LHCN-M2 (cell line): ENCODE measurements around a stretch of chr20.

DNA sequence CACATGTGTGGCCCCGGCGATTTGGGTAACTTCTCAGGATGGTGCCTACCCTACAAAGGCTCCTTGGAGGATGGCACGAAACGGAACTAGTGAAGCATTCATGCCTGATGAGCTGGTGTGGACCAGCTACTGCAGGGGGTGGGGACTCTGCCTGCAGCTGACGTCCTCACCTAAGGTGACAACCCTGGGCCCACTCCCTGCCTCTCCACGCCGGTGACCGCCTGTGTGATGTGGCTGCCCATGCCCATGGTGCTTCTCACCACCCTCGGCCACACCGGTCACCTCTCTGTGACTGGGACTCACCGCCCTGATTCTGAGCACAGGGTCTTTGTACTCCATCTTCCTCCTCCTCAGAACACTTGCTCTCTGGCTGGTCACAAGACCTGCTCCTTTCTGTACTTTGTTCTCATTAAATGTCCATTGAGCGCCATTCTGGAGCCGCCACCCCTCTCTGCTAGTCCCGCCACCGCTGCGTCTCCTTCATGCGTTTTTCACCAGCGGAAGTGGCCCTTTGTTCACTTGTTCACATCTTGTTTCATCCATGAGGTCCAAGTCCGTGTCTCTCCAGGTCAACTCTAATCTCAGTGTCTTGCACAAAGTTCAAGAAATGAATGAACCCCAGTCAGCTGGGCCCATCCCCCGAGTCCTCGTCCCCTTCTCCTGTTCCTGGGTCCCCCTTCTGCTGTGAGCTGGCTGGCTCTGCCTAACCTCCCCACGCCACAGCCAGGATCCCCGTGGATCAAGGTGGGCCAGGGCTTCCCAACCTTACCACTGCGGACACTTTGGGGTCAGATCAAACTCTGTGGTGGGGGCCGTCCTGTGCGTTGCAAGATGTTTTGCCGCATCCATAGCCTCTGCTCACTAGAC is 116.5 kb downstream of the SULF2 start:
- RAMPAGE, long total RNA: no peak

DNA sequence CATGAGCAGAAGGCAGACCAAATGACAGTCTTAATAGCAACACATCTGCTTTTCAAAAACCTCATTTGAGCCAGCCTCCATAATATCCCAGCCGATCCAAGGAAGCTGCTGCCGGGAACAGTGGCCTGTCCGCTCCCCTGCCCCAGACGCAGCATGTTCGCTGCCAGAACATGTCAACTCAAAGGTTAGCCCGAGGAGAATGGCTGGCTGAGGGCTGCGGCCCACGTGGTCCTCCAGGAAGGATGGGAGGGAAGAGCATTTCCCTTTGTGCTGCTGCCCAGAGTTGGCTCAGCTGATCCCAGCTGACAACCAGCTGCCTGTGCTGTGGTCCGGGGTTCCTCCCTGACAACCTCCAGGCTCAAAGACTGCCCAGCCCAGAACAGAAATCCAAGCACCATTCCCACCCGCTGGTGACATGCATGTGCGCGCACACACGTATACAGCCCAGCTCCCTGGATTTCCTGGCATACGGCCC is 102.9 kb downstream of the SULF2 start:
- RAMPAGE, long total RNA: no peak

DNA sequence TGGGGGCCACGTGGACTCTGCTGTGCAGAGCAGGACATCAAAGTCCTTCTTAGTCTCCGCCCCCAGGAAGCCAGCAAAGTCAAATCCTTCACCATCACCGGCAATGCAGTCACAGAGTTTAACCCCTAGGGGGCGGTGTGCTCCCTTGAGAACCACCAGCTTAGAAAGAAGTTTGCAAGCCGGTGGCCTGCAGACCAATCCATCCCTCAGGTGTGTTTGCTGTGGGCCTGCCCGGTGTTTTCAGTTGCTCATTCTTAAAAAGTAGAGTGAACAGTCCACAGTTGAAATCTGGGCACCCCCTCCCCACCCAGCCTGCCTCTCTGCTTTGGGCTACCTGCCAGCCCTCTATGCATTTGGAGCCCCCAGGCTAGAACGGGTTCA is 59.9 kb downstream of the SULF2 start:
- RAMPAGE, long total RNA: no peak

DNA sequence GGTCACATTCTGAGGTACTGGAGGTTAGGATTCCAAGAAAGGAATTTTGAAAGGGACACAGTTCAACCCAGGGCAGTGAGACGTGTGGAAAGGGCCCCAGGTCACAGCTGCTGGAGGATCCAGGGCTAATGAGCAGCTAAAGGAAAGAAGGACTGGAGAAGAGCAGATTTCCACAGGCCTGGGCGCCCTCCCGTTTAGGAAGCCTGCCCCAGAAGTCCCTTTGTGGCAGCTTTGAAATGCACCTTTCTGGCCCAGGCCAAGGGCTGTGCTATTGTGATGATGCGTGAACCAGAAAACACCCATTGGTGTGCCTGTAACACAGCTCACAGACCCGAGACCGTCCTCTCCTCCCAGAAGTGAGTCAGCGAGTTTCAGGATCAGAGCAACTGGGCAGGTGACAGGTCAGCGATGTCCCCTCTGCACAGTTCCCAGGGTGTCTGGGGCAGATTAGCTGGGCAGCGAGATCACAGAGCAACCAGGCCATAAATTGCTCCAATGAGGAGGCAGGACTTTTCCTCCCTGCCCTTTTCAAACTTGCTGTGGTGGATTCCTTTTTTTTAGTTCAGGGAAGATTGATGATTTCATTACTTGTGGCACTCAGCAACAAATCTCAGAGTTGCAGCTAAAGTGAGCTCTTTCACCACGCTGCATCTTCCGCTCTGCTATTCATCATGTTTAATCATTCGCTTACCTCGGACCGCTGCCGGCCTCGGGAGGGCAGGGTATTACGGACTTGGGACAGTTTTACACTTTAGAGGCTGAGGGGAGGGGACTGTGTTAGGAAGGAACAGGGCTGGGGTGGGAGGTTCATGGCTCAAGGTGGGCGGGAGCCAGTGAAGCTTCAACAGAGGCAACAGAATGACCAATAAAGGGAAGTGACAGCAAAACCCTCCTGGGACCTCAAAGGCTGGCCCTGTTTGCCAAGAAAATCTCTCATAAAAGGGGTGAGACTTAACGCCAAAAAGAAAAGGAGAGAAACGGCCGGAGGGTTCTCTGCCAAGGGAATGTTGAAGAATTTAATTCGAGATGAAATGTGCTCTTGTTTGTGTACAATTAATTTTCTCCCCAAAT is 72.1 kb upstream of the SULF2 start:
- RAMPAGE, long total RNA: no peak

GRCh38 chr20:48192237-48192644 is 407.0 kb upstream of the SULF2 start:
- RAMPAGE, long total RNA: no peak

DNA sequence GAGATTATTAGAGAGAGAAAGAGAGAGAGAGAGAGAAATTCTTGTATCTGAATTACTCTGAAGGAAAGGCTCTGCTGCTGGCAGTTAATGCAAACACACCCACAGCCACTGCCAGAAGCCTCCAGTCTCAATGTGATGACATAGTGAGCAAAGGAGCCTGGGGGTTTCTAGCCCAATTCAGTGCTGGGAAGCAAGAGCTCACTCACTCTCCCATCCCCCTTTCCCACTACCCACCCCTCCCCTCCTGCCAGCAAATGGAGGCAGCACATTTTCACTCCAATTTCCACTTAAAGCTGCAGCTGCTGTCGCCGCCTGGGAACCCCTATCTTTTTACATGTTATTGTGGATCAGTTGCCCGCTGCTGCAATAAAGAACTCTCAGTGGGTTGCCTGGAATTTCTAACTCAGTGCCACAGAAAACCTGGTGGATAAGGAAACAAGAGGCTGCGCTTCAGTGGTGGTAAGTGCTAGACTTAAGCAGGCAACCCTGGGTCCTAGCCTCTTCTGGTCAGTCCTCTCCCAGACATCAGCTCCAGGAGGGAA is 490.5 kb upstream of the SULF2 start:
- RAMPAGE, long total RNA: no peak

- RAMPAGE, long total RNA: no peak
These were observed 516.2 kb downstream of the PREX1 start for GRCh38 chr20:48311504-48312108.

GRCh38 chr20:48630629-48631183 is 197.1 kb downstream of the PREX1 start:
- RAMPAGE, long total RNA: no peak

DNA sequence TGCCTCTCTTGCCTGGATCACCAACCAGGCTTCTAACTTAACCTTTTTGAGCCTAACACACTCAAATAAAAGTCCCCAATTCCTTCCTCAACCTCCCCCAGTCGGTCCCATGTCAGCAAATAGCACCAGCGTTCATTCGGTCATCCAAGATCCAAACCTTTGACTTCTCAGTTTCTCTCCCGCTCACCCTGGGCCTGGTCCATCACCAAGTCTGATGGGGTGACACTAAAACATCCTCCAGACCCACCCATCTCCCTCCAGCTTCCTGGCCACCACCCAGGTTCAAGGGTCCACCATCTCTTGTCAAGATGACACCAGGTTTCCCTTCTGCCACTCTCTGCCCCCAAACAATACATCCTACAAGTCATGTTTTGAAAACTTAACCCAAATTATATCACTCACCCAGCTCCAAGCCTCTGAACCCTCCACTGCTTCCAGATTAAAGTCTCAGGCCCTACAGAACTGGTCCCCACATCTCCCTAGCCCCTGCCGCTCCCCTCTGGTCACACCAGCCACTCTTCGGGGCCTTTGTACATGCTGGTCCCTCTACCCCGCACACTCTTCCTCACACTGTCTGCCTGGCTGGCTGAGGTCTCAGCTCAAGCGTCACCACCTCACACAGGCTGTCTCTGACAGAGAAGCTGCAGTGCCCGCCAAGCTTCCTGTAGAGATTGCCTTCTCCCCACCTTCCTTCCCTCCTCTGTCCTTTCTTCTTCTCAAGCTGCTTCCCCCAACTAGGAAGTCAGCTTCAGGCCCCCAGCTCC is 192.6 kb downstream of the PREX1 start:
- RAMPAGE, long total RNA: no peak

- RAMPAGE, long total RNA: no peak
These were observed 183.5 kb downstream of the PREX1 start for GRCh38 chr20:48644177-48644790.

- RAMPAGE, long total RNA: no peak
These were observed 170.8 kb downstream of the PREX1 start for GRCh38 chr20:48656906-48657446.

DNA sequence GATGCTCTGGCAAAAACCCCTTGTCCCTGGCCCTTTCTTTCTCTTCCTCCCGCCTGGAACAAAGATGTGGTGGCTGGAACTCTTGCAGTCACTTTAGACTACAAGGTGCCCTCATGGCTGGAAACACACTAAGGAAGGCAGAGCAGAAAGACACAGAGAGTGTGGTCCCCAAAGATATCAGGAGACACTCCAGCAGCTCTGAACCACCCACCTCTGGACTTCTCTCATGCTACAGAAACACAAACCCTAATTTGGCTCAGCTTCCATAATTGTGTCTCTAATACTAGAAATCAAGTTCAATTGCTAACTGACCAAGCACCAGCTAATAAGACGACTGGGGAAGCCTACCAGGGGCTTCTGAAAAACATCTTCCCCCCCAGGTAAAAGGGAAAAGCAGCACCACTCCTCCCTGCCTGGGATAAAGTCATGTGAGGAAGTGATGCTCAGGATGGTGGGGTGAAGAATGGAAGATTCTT is 160.7 kb downstream of the PREX1 start:
- RAMPAGE, long total RNA: no peak

- RAMPAGE, long total RNA: no peak
These were observed 130.1 kb downstream of the PREX1 start for GRCh38 chr20:48697541-48698331.

DNA sequence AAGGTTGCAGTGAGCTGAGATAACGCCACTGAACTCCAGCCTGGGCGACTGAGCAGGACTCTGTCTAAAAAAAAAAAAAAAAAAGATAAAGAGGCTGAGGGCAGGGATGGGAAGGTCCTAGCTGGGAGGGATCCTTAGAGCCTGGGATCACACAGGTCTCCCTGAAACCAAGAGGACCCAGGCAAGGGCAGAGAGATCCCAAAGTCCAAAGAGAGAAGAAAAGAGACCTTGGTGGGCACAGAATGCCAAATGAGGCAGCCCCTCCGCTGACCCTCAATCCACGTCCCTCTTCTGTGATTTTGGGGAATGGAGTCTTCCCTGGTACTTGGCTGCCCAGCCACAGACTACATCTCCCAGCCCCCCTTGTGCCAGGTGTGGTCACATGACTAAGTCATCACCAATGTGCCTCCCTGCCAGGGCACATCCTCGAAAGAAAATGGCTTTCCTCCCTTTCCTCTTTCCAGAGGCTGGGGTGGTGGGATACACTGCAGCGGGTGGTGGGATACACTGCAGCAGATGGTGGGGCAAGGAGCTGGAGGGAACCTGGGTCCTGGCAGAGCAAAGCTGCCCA is 125.6 kb downstream of the PREX1 start:
- RAMPAGE, long total RNA: no peak

- RAMPAGE, long total RNA: no peak
These were observed 105.0 kb downstream of the PREX1 start for GRCh38 chr20:48722765-48723239.

- RAMPAGE, long total RNA: no peak
These were observed 90.3 kb downstream of the PREX1 start for GRCh38 chr20:48737283-48738136.

GRCh38 chr20:48761194-48761894 is 66.5 kb downstream of the PREX1 start:
- RAMPAGE, long total RNA: no peak

GRCh38 chr20:48767596-48767986 is 60.2 kb downstream of the PREX1 start:
- RAMPAGE, long total RNA: no peak

GRCh38 chr20:48776512-48776711 is 51.4 kb downstream of the PREX1 start:
- RAMPAGE, long total RNA: no peak

DNA sequence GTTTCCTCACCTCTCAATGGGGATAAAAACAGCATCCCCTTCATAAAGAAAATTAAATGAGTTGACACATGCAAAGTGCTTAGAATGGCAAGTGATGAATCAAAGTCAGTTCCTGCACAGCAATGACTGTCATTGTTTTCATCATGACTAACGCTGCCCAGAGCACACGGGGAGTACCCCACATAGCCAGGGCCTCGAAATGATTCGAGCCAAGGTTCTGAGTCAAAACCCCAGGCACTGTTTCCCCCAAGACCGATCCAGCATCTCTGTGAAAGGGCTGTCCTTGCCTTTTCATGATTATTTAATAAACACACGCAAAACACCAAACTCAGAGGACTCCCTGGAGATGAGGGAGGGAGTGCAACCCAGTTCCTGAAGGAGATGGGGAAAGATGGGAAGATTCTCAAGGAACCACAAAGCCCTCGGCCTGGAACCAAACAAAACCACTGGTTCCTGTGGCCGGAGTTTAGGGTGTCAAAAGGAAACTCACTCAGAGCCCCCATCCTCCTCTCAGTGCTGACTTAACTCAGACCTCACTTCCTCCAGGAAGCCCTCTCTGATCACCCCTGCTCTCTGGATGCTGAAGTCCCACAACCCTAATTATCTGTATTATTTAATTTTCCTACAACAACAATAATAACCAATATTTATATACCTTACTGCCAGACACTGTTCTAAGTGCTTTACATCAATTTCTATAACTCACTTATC is 3.7 kb downstream of the PREX1 start:
- RAMPAGE, long total RNA: no peak